Tibial artery (tissue), 1 donor: ENCODE measurements around a stretch of chr6.

GRCh38 chr6:111372508-111373519 lies 110.2 kb downstream of the REV3L start:
- PRO-cap: no peak

DNA sequence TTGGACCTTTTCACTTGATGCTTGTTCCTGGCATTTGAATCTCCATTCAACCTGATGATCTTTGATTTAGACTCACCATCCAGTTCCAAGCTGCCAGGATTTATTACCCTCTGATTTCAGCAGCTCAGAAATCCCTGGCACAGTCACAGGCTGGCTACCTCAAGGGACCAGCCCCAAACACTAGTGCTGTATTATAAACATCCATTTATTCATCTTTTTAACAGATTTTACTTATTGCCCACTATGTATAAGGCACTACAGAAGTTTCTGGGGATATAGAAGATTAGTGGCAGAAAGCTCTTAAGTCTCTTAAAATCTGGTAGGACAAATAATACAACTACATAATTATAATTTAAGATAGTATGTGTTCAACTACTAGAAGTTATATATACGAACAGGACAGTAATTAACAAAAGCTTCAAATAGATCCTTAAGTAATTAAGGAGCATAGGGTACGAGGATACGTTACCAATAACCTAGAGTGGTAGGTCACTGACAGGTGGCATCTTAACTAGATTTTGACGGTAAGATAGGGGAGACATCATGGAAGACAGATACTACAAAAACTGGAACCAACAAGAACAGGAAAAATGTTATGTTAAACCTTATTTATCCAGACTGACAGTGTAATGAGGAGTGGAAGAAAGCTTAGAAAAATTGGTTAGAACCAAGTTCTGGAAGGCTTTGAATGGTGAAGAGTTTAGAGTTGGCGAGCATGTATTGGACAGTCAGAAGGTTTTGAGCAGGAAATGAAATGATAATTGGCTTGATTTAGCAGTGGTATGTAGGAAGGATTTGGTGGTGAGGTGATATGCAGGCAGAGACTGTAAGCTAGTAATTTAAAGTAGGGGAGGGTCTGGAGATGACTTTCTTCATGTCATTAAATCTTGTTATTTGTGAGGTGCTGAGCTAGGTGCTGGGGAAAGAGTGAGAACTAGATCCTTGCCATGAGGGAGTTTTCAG lies 15.5 kb upstream of the REV3L start:
- PRO-cap: no peak

DNA sequence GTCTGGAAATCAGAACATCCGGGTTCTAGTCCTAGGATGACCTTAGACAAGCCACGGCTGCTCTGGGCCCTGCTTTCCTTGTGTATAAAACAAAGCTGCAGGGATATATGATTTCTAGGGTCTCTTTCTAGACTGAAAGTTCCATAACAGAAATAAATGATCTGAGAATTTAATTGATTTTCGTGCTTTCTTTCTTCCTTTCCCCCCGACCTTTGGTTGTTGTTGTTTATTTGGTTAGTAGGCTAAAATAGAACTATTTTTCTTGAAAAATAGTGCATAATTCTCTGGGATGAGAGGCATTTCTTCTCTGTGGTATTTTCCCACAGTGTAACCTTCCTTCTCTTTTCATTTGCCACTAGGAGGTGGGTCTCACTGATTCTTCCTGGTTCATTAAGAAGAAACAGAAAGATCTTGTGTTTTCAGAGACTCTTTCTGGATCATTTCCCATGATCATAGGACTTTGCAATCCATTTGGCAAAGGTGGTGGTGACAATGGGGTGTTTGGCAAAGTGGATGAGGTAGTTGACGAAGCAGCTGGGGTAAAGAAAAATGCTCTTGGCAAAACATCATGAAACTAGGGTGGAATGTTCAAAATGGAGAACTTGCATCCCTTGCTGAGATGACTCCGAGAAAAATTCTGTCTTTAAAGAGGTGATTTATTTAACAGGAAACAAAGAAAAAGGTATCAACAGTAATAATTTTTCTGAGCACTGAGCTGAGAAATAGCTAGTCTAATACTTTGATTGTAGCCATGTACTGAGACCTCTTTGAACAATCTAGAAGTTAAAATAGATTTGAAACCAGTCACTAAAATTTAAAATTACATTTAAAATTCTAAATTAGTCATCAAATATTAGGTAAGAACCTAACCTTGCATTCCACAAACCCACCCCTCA lies 50.7 kb downstream of the TRAF3IP2 start:
- PRO-cap: no peak

DNA sequence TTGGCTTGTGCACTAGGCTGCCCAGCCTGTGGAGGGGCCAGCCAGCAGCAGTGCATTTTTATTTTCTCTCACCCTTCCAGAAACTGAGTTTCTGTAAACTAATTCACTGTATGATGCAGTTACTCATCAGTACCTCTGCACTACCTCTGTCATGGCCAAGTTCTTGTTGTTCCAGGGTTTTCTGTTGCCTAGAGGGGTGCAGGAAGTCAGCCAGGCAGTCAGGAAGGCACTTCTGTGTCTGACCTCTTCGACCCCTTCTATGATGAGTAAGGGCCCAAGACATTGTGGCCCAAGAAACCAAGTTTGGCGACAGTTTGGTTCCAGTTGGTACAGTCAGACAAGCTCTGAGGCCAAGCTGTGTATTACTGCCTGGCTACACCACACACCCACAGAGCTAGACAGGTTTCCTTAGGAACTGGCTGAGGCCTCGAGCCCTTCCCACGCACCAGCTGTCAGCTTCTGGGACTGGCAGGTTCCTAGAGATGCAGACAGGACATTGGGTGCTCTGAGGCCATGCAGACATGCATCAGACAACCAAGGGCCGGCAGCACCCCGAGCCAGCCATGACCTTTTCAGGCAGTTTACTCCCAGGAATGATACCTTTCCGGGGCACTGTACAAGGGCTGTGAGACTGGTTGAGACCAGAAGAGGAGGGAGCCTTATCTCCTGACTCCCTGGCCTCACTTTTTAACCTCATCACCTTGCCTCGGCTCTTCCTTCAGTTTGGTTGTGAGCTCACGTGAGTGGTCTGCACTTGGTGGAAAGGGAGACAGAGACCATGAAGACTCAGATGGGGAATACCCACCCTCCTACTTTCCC lies 41.1 kb downstream of the TRAF3IP2 start:
- PRO-cap: bidirectional peak, plus-strand start at position 496 of the sequence, minus-strand start at position 367 of the sequence

DNA sequence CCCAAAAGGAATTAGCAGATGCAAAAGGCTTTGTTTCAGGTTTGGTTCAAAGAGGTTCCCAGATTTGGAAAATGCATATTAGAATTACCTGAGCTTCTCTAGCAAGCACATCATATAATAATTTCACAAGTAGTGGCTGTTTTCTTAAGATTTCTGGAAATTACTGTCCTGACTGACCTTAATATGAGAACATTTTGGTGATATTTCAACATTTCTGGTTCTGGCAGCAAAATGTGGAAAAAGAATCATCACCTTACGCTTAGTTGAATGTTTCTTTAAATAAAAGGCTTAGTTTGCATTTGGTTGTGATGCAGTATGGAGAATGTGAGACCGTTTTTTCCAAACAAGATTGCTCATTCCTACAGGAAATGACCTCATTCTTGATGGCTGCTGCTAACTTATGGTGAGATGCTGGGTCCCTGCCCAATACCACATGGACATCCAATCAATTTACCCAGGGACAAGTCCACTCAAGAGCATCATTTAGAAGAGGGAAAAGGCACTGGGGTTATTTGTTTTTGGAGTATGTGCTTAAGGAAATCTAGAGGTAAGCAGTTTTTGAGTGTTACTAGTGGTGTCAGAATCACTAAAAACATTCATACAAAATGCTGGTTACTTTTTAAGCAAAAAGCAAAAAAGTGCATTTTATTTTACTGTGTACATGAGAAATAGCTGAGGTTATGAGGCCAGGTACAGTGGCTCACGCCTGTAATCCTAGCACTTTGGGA lies 31.3 kb downstream of the TRAF3IP2 start:
- PRO-cap: no peak

GRCh38 chr6:111601807-111602297 lies 3.8 kb downstream of the TRAF3IP2 start:
- PRO-cap: bidirectional peak, plus-strand start at chr6:111602055, minus-strand start at chr6:111602068

- PRO-cap: no peak
These were observed 3.2 kb downstream of the TRAF3IP2 start for GRCh38 chr6:111602298-111603015.

DNA sequence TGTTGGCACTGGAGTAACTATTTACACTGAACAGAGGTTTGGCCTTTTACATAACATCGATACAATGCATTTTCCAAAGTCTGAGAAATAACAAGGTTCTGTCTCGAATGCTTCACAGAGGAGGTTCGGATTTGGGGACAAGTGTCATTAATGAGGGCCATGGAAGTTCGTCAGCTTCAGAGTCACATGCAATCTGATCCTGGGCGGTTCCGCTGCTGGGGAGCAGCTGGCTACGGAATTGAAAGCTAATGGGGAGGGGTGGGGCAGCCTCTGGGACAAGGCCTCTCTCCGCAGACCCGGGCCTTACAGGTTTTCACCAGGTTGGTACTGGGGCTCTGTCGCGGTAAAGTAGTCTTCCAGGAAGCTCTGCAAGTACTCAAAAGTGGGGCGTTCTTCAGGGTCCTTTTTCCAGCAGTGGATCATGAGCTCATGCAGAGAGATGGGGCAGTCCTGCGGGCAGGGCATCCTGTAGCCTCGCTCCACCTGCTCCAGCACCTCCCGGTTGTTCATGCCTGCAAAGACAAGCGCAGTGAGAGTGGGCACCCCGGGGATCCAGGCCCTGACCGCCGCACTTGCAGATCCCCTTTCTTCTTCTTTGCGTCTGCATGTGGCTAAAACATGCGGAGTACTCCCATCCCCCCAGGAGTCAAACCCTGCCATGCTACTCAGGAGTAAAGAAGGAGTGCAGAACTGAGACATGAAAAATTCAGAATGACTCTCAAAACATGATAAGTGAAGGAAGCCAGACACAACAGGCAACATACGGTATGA lies 55.9 kb upstream of the TRAF3IP2 start:
- PRO-cap: unidirectional peak, plus-strand start at position 248 of the sequence

- PRO-cap: no peak
These were observed 80.4 kb upstream of the TRAF3IP2 start for GRCh38 chr6:111686043-111686425.

GRCh38 chr6:111686497-111687118 lies 80.9 kb upstream of the TRAF3IP2 start:
- PRO-cap: no peak

DNA sequence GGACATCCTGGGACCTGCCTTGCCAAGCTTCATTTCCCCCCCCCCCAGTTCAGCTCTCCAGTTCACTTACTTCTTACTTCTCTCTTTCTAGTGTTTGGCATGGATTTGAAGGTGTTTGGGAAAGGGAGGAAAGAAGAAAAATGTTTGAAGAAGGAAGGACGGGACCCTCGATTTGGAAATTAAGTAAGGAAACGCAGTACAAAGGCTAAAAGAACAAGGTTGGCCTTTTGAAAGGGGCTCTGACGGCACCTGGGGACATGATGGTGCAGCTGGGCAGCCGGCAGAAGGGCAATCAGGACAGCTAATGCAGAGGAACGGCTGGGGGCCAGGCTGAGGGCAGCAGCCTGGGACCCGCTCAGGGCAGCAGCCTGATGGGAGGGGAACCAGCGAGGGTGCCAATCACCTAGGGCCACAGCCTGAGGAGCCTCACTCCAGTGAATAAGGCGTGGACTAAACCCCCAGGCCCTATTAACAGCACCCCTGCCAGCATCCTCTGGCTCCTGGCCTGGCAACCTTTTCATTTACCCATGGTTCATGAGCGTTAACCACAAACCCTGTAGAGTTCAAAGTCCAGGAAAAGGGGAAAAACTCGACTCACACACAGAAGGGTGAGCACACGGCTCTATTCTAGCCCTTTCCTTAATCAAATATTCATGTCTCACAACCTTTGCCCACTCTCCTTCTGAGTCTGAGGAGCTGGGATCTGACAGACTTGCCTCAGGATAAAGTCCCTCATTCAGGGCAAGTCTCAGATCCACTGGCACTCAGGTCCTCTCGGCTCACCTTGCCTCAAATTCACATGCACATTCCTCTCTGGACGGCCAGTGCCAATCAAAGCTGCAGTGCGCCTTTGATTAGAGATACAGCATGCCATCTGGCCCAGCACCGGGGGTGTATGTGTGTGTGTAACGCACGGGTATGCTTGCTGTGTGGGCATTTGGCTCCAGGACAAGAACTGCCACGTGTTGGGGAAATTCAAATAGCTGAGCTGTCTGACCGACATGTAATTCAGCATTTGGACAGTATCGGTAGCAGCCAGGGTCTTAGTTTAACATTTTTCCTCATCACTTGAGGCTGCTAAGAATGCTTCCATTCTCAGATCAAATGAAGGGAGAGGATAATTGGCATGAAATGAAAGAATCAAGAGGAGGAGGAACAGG lies 86.8 kb upstream of the TRAF3IP2 start:
- PRO-cap: no peak

DNA sequence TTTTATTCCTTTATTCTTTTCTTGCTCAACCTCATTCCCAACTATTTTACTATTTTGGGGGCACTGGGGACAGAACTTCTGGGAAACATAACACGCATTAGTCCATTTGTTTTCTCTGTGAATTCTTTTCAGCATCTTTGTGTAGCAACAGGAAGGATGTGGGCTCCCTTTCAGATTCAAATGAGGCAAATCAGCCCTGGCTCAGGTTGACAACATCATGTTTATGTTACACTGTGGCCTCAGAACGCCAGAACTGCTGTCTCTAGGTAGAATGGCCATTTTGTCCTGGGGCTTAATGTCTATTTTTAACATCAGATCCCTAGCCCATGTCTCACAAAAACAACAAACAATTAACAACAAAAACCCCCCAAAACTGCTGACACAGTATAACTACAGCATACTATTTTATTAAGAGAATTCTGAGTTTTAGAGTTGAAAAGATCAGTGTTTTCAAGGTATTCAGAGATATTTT lies 122.1 kb downstream of the FYN start:
- PRO-cap: no peak

DNA sequence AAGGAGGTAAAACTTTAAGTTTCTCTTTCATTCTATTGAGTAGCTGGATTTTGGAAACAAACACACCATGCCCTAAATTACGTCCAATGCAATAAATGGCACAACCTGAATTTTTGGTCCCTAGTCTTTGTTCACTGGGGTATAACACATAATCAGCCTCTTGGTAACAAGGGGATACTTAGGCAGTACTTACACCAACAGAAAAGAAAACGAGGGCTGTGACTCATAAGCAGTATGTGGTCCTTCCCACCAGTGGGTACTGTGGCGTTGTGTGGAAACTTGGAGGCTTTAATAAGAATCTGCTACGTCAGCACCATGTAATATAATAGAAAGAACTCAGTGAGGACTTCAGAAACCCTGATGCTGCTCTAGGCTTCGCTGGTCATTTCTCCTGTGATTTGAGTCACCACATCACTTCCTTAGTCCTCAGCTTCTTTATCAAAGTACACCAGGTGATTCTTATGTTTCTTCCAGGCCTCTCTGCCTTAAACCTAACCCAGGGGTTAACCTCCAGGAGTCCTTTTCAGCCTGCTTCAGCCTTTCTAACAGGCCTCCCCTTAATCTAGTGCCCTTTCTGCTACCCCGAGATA lies 68.7 kb downstream of the FYN start:
- PRO-cap: no peak

- PRO-cap: no peak
These were observed 29.6 kb downstream of the FYN start for GRCh38 chr6:111843654-111844114.

- PRO-cap: no peak
These were observed 19.0 kb downstream of the FYN start for GRCh38 chr6:111854311-111854683.

DNA sequence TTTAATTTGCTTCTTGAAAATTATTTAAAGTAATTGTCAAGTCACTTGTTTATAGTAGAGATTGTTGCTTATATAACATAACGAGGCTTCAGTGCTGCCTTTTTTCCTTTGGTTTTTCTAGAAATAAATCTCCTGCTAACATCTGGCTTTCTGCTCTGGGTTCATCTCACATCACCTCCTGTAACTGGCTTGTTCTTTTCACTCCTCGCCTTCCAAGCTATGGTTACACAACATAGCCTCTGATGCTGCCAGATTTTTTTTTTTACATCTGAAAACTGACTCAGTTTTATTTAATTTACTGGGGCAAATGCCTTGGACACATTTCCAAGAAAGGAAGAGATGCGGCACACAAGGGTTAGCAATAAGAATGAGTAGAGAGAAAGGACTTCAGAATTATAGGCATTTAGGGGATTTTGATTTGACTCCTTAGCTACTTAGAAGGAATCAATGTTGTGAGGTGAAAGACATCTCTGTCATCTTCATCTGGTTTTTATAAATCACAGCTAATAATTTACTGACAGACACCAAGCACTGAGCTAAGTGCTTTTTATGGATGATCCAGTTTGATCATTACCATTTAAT lies 31.3 kb downstream of the LAMA4 start:
- PRO-cap: bidirectional peak, plus-strand start at position 321 of the sequence, minus-strand start at position 186 of the sequence

DNA sequence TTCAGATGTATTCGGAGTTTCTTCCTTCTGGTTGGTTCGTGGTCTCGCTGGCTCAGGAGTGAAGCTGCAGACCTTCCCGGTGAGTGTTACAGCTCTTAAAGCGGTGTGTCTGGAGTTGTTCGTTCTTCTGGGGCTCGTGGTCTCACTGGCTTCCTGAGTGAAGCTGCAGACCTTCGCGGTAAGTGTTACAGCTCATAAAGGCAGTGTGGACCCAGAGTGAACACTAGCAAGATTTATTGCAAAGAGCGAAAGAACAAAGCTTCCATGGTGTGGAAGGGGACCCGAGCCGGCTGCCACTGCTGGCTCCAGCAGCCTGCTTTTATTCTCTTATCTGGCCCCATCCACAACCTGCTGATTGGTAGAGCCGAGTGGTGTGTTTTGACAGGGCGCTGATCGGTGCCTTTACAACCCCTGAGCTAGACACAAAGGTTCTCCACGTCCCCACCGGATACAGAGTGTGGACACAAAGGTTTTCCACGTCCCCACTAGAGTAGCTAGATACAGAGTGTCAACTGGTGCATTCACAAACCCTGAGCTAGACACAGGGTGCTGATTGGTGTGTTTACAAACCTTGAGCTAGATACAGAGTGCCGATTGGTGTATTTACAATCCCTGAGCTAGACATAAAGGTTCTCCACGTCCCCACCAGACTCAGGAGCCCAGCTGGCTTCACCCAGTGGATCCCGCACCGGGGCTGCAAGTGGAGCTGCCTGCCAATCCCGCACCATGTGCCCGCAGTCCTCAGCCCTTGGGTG lies 341.7 kb downstream of the RFPL4B start:
- PRO-cap: no peak

- PRO-cap: no peak
These were observed 610.4 kb downstream of the RFPL4B start for GRCh38 chr6:112957416-112958048.

- PRO-cap: no peak
These were observed 222.4 kb upstream of the MARCKS start for GRCh38 chr6:113634577-113635268.

DNA sequence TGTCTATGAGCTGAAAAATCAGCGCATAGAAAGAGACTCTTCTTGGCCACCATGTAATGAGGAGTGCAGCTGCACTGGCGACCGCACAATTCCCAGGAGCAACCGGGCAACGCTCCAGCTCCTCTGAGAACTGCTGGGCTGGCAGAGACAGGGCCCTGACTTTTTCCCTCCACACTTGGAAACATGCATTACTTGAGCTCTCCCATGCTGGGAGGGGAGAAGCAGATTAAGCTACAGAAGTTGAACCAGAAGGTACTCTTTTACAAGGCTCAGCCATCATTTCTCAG lies 31.3 kb upstream of the MARCKS start:
- PRO-cap: no peak